UCH-1 (cell line): ENCODE results near the gene OPCML.

DNA sequence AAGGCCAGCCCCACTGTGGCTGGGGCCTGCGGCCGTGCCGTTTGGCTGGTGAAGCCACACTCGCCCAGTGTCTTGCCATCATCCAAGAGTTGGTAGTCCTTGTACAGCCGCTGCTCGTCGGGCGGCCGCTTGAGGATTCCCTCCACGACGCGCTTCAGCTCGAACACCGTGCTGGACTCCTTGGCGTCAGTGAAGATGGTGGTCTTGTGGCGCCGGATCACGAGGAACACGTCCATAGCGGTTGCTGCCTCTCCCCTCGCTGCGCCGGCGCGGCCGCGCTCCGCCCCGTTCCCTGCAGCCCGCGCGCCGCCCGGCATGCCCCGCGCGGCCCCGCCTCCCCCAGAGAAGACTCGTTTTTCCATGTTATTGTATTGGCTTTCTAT, 30.3 kb upstream of the PRDM10 start:
- RRBS = 88% methylated on average over 18 of the region's 39 CpGs

DNA sequence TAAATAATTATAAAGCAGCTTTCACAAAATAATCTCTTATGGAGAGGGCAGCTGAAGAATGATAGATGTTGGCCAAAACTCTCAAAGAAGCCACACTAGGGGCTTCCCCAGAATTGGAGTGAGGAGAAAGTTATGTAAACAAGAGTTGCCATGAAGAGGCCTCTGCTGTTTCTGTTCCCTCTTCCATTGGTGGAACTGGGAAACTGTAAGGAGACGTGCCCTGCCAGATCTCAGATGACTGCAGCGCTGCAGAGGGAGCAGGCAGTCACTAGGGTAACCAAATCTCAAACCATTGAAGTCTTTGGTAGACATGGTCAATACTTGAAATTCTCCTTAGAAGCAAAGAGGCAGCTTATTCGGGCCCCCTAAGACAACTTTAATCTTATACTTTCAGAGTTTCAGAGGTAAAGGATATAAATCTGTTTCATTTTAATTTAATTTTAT, 19.4 kb upstream of the APLP2 start:
- RRBS = no CpG with 5 or more reads among the region's 3 CpGs

DNA sequence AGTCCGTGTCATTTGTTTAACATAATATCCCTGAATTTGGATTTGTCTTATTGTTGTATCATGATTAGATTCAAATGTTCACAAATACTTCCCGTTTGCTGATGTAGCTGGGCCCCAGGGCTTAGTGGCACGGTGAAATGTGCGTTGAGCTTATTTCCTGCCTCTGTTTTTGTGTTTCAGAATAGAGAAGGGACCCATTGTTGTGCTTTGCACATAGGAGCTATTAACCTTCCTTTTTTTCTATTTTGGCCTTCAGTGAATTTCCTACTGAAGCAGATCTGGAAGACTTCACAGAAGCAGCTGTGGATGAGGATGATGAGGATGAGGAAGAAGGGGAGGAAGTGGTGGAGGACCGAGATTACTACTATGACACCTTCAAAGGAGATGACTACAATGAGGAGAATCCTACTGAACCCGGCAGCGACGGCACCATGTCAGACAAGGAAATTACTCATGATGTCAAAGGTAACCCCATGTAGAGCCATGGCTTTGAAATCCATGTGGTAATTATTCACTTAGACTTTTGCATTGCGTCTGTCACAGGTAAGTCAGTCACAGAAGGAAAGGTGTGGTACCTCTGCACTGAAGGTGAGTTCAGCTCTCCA, 37.4 kb upstream of the ST14 start:
- RRBS = no CpG with 5 or more reads among the region's 9 CpGs

DNA sequence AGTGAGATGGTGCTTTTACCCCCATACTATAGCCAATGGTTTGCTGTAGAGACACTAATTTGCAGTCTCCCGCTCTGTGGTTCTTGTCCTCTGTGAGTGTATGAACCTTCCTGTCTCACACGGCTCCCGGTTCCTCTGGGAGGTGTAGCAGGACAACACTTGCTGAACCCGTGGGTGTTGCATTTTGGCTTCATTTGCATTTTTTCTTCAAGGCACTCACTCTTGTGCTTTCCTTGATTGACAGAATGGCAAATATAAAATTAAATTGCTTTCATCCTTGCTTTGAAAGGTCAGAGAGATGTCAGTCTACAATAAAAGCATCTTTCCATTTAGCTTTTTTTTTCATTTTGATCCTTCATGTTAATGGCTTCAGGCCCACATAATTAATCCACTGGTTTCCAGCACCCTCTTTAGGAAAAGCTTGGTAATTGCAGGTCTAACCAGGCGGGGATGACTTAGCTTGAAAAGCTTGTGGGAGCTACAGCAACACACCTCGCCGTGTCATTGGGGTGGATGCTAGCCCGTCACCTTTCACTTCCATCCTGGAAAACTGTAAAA, 27.5 kb upstream of the ST14 start:
- RRBS = no CpG with 5 or more reads among the region's 8 CpGs

DNA sequence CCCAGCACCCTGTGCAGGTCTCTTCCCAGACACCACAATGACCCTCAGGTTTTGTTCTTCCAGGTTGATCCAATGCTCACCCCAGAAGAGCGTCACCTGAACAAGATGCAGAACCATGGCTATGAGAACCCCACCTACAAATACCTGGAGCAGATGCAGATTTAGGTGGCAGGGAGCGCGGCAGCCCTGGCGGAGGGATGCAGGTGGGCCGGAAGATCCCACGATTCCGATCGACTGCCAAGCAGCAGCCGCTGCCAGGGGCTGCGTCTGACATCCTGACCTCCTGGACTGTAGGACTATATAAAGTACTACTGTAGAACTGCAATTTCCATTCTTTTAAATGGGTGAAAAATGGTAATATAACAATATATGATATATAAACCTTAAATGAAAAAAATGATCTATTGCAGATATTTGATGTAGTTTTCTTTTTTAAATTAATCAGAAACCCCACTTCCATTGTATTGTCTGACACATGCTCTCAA, 16.3 kb upstream of the ST14 start:
- RRBS = no CpG with 5 or more reads among the region's 10 CpGs

- RRBS = no CpG with 5 or more reads among the region's 8 CpGs
Measured at GRCh38 chr11:130171172-130171991, 11.8 kb downstream of the ST14 start.

- RRBS = no CpG with 5 or more reads among the region's 2 CpGs
Measured at GRCh38 chr11:130180529-130180844, 20.9 kb downstream of the ST14 start.

- RRBS = no CpG with 5 or more reads among the region's 13 CpGs
Measured at GRCh38 chr11:130194502-130195105, 35.0 kb downstream of the ST14 start.

DNA sequence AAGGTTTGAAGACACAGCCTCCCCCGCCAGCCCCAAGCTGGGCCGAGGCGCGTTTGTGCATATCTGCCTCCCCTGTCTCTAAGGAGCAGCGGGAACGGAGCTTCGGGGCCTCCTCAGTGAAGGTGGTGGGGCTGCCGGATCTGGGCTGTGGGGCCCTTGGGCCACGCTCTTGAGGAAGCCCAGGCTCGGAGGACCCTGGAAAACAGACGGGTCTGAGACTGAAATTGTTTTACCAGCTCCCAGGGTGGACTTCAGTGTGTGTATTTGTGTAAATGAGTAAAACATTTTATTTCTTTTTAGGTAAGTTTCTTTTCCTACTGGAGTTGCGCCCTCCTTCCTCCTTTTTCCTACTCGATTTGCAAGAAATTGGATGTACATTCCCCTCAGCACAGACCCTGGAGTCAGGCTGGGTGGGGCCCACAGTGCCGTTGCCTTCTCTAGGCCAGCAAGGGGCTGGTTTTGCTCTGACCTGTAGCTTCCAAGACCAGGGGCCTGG, 50.5 kb downstream of the ST14 start:
- RRBS = no CpG with 5 or more reads among the region's 14 CpGs

GRCh38 chr11:130217537-130218083, 58.0 kb downstream of the ST14 start:
- RRBS = no CpG with 5 or more reads among the region's 9 CpGs

- RRBS = no CpG with 5 or more reads among the region's 5 CpGs
Measured at GRCh38 chr11:130229153-130230042, 69.8 kb downstream of the ST14 start.

DNA sequence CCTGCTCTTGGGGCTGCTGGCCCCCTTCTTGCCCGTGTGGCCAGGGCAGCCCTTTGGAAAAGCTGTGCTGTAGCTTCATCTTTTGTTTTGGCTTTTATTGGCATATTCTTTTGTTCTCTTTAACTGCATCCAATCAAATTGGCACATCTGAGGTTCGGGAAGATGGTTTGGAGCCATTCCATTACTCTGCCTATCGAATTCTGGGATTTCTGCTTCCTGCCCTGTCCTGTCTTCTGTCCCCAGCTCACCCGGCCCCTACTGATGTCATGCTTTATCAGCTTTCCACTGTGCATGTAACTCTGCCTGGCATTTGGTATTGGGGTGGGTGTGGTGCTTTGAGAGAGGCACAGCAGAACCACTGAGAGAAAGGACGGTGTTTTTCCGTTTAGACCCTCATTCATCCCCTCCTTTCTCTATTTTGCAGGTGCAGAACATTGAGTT, 80.4 kb downstream of the ADAMTS15 start:
- RRBS = no CpG with 5 or more reads among the region's 6 CpGs

- RRBS = no CpG with 5 or more reads among the region's 8 CpGs
Measured at GRCh38 chr11:130876704-130877510, 39.4 kb downstream of the SNX19 start.

DNA sequence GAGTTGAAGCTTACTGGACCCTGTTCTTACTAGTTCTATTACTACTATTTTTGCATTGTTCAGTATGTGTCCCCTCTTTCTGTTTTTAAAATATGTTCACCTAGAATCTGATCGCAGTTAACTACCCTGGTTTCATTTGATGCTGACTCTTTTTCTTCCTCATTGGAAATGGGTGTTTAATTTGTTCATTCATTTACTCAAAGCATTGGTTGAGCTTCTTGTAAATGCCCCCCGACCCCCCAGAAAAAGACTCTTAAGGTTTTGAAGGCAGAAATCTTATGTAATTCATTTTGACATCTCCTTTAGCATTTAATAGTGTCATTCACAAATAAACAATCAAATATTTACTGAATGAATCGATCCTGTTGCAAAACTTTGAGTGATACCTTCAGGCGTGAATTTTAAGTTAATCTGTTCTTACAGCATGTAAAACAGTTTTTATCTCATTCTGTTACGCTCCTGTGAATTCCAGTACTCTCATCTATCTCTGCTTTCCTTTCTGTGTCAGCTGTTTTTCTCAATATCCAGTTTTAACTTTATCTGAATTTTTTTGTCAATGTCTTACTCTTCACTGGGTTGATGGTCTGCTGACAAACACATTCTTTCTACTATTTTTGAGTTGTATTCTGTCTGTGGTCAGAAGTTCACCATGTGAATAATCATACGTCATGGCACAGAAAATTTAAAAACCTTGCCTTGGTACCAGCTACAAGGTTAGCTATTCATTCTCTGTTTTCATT, 27.0 kb downstream of the SNX19 start:
- RRBS = no CpG with 5 or more reads among the region's 6 CpGs

GRCh38 chr11:131911882-131912579, 541.6 kb downstream of the NTM start:
- RRBS = no CpG with 5 or more reads among the region's 16 CpGs

- RRBS = no CpG with 5 or more reads among the region's 5 CpGs
Measured at GRCh38 chr11:132024432-132024892, 654.0 kb downstream of the NTM start.

DNA sequence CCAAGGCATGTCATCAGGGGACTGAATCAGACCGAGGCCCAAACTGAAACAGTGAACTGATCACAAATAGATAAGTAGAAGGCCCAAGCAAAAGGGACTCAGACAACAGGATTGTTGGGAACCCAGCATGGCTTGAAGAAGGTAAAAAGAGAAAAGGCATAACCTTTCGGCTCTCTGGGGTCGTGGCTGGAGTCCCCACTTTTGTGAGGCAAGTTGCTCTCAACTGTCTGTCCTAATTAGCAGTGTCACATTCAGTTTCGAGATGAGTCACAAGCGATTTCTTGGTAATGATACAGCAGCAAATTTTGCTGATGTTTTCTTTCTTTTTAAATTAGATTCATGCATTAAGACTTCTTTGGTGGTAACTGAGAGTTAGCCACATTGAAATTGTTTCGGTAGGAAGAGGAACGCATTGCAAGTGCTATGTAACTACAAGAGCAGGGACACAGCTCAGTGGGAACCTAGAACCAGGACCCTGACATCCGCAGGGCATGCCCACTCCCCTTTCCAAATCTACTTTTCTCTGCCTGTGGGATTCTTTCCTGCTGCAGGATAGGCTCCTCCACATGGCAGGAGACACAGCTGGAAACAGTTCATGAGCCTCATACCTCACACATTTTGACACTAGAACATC, 987.4 kb downstream of the NTM start:
- RRBS = no CpG with 5 or more reads among the region's 8 CpGs

GRCh38 chr11:133532061-133532830, at the start of gene OPCML:
Gene OPCML, minus strand, starts transcription at chr11:133532501.
- RRBS = no CpG with 5 or more reads among the region's 31 CpGs

GRCh38 chr11:133742511-133742932, 102.8 kb downstream of the SPATA19 start:
- RRBS = no CpG with 5 or more reads among the region's 6 CpGs

GRCh38 chr11:133970732-133971017, 13.9 kb upstream of the IGSF9B start:
- RRBS = 59% methylated on average over 2 of the region's 5 CpGs